Skeletal muscle tissue (tissue), 7 donors: ENCODE measurements around the genes BEST2 and CALR.

DNA sequence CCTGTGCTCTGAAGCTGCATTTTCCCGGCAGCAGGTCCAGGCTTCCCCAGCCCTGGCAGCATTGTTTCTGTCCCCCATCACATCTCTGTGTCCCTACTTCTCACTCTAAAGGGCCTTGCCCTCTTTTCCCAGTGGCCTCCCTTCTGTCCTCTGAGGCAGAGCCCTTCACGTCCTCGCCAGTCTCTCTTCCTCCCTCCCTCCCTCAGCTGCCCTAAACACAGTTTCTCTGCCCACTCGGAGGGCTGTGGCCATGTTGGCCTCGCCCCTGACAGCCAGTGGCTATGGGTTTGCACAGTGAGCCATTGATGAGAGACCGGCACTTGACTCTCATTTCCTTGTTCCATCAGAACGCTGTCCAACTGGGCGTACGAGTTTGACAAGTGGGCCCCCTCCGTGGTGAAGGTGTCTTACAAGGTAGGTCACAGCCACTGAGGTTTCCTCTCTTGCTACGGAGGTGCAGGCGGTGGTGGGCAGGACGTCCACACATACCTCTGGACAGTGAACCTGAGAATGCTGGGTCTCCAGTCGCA lies 57.8 kb downstream of the SMARCA4 start:
- PRO-cap, 3 experiments, result no peak in any of the 3 experiments
- RAMPAGE, long total RNA, result no peak
- RRBS, 2 experiments, result no CpG with 5 or more reads among the region's 14 CpGs

DNA sequence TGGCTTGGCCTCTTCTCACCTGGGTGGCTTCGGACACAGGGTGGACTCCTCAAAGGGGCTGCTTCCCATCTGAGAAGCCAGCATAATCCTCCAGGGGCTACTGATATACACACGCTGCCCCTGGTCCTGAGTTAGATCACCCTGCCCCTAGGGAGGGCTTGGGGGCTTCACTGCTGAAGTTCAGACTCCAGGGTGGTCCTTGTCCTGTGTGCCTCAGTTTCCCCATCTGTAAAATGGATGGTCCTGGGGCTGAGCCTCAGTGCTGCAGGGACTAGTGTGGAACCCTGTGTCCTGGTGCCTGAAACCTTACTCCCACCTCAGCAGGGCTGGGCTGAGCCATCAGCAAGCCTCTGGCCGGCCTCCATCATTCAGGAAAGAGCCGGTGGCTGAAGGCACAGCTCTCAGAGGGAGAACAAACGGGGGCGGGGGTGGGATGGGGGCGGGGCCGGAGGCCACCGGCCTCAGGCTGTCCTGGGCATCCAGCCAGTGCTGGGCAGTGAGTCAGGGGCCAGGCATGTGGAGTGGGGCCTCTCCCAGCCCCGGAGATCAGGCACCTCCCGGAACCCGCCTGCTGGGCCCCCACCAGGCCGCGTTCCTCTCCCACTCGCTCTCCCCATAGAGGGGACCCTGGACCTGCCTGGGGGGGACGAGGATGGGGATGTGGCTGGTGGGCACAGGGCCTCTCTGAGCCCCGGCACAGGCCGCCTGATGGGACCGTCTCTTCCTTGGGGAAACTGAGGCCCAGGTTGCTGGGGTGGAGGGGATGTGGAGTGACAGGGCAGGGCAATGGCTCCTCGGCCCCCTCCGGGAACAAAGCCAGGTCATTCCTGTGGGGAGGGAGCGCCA lies 13.1 kb downstream of the SPC24 start:
- PRO-cap, 3 experiments, result no peak in any of the 3 experiments
- RAMPAGE, long total RNA, result no peak
- RRBS, 2 experiments, result 4 to 6% methylated on average over 12 to 16 of the region's 22 CpGs

DNA sequence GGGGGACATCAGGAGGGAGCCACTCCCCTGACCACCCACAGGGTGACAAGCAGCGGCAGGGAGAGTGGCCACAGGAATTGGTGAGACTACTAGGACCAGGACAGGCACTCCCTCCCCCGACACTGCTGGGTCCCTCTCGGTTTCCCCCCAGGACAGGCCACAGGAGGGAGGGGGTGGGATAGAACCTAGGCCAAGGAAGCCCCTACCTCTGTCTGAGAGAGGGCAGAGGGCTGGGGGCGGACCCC lies 9.0 kb downstream of the DOCK6 start:
- PRO-cap, 3 experiments, result no peak in any of the 3 experiments
- RAMPAGE, long total RNA, result no peak
- RRBS, 2 experiments, result no CpG with 5 or more reads among the region's 4 CpGs

DNA sequence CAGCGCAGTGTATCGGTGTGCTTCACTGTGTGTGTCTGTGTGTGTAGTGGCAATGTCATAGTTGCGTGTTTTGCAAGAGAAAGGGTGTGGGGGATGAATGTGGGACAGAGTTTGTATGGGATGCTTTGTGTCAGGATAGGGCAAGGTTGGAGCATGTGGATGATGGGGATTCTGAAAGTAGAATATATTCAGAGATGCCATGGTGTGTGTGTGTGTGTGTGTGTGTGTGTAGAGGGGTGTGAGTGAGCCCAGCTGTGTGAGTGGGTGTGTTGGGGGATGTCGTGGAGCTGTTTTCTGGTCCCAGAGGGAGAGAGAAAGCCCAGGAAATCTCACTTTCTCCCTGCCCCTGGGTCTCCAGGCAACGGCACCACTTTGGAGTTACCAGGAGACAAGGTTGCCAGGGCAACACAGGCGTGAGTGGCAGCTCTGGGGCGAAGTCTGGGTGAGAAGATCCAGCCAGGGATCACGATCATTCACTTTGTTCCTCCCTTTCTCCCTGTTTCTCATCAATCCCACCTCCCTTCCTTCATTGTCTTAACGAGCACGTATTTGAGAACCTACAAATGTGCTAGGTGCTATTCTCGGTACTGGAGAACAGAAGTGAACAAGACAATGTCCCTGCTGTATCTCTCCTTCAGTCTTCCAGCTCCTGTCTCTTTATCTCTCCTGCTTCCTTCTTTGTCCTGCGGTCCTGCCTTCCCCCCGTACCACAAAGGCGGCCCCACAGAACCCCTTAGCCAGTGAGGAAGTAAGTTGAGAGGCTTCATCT lies 922 bp upstream of the SWSAP1 start:
- PRO-cap, 3 experiments, result no peak in any of the 3 experiments
- RAMPAGE, long total RNA, result no peak
- RRBS, 2 experiments, result no CpG with 5 or more reads among the region's 14 CpGs

- PRO-cap, 3 experiments, result no peak in any of the 3 experiments
- RAMPAGE, long total RNA, result no peak
- RRBS, 2 experiments, result 10 to 12% methylated on average over 4 of the region's 58 CpGs
These were observed 579 bp downstream of the RGL3 start for GRCh38 chr19:11418253-11419216.

GRCh38 chr19:11694446-11695299 lies 44.1 kb downstream of the ZNF823 start:
- PRO-cap, 3 experiments, result peak in 2 of 3 experiments; most common plus-strand start chr19:11695092 (in 1); most common minus-strand start chr19:11694931 (in 2)
- RAMPAGE, long total RNA, result no peak
- RRBS, 2 experiments, result 1 to 2% methylated on average over 12 to 20 of the region's 62 CpGs

DNA sequence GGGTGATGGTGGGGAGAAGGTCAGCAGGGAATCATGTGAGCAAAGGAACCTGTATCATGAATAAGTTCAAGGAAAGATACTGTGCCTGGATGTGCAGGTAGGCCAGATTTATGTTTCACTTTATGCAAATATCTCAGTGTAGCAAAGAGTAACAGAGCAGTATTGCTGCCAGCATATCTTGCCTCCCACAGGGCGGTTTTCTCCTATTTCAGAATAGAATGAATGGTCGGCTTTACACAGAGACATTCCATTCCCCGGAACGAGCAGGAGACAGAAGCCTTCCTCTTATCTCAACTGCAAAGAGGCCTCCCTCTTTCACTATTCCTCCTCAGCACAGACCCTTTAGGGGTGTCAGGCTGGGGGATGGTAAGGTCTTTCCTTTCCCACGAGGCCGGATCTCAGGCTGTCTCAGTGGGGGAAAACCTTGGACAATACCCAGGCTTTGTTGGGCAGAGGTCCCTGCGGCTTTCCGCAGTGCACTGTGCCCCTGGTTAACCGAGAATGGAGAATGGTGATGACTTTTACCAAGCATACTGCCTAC lies 2.3 kb downstream of the ZNF69 start:
- PRO-cap, 3 experiments, result no peak in any of the 3 experiments
- RAMPAGE, long total RNA, result no peak
- RRBS, 2 experiments, result 60% methylated on average over 4 of the region's 9 CpGs; no CpG with 5 or more reads in 1 of the 2 experiments

DNA sequence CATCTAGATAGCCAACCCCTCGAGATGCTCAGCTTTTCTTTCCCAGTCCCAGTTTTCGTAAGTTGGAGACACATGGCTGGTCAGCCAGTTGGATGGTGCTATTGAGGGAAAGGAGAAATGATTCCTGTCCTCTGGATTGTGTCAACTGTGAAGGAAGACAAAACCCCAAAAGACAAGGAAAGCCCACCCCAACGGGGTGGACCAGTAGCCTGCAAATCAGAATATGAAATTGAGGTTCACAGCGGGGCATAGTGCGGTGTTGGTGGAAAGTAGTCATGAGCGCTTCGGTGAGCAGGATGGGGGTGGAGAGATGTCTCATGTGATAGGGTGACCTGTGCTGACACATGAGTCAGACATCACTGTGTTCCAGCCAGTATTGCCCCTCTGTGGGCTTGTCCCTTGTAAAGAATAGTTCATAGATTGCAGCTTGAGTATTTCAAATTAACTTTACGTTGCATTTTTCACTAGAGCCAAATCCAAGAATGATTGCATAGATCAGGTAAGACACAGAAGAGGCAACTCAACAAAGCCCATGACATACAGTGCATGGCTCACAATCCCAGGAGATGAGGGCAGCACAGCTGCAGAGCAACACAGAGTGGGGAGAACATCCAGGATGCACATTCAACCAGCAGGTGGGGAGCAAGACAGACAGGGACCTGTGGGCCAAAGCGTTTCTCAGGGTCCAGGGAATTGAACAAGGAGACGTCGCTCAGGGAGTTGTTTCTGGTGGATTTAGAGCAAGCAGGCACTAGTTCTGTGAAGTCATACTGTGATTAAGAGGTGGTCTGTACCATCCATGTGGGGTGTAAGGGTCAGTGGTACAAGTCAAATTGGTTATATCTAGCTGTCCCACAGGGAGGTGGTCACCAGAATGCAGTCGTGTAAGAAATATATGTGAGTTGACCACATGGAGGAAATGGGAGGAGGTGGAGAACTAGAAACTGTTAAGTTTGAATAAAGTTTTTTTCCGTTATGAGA lies 7.4 kb downstream of the ZNF69 start:
- PRO-cap, 3 experiments, result no peak in any of the 3 experiments
- RAMPAGE, long total RNA, result no peak
- RRBS, 2 experiments, result no CpG with 5 or more reads among the region's 13 CpGs

- PRO-cap, 3 experiments, result no peak in any of the 3 experiments
- RAMPAGE, long total RNA, result no peak
- RRBS, 2 experiments, result no CpG with 5 or more reads among the region's 4 CpGs
These were observed 34.8 kb downstream of the ZNF433 start for GRCh38 chr19:12000648-12001034.

DNA sequence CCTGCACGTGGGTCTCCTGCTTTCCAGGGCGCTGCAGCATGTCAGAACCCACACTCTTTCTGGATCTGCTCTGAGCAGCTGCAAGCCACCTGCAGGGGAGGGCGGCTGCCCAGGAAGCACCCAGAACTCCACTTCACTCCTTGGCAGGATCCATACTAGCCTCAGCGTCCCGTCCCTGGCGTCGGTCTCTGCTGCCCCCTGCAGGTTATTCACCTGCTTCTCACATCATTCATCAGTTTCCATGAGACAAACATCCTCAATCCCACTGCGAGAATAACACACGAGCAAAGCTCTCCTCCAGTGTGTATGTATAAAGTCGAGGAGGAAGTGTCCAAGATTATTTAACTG lies 955 bp upstream of the ZNF20 start:
- PRO-cap, 3 experiments, result no peak in any of the 3 experiments
- RAMPAGE, long total RNA, result no peak
- RRBS, 2 experiments, result no CpG with 5 or more reads among the region's 10 CpGs

- PRO-cap, 3 experiments, result no peak in any of the 3 experiments
- RAMPAGE, long total RNA, result no peak
- RRBS, 2 experiments, result 5% methylated on average over 8 to 11 of the region's 29 CpGs
These were observed 32.3 kb downstream of the ZNF136 start for GRCh38 chr19:12195210-12195665.

DNA sequence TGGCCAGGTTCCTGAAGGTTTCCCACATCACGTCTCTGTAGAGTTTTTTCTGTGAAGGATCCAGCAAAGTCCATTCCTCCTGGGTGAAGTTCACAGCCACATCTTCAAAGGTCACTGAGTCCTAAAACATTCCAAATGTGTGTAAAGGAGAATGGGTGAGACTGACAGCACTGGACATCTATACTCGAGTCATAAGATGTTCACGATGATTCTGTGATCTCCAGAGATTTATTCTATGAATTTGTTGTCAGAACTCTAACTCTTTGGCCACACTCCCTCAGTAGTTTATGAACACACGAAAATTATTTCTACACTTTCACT lies 44.5 kb downstream of the ZNF44 start:
- PRO-cap, 3 experiments, result no peak in any of the 3 experiments
- RAMPAGE, long total RNA, result no peak
- RRBS, 2 experiments, result no CpG with 5 or more reads among the region's 4 CpGs

DNA sequence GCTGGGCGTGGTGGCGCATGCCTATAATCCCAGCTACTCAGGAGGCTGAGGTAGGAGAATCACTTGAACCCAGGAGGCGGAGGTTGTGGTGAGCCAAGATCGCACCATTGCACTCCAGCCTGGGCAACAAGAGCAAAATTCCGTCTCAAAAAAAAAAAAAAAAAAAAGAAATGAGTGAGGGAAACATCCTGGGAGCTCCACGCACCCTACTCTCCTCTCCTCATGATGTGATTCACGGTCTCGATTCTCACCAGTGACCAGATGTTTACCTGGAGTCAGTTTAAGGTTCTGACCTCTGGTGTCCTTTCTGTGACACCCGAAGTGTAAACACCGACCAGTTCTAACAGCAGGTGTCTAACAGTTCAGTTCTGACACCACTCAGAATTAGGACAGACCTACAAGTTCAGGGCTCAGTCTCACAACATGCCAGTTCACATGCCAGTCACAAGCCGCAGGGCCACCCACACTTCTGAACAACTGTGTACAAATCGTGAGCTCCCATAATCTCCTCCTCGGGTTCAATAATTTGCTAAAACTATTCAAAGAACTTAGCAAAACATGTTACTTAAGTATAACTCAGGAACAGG lies 6.1 kb downstream of the ZNF564 start:
- PRO-cap, 3 experiments, result no peak in any of the 3 experiments
- RAMPAGE, long total RNA, result no peak
- RRBS, 2 experiments, result no CpG with 5 or more reads among the region's 13 CpGs

GRCh38 chr19:12643710-12644099 lies 22.8 kb downstream of the MAN2B1 start:
- PRO-cap, 3 experiments, result no peak in any of the 3 experiments
- RAMPAGE, long total RNA, result no peak
- RRBS, 2 experiments, result no CpG with 5 or more reads among the region's 14 CpGs

- PRO-cap, 3 experiments, result no peak in any of the 3 experiments
- RAMPAGE, long total RNA, result no peak
- RRBS, 2 experiments, result 48 to 58% methylated on average over 5 of the region's 14 CpGs
These were observed at the start of gene BEST2 for GRCh38 chr19:12751444-12751933. TSS of gene BEST2 (plus strand) at chr19:12751791.

GRCh38 chr19:12787992-12788294 lies 3.3 kb upstream of the JUNB start:
- PRO-cap, 3 experiments, result no peak in any of the 3 experiments
- RAMPAGE, long total RNA, result no peak
- RRBS, 2 experiments, result no CpG with 5 or more reads among the region's 2 CpGs

DNA sequence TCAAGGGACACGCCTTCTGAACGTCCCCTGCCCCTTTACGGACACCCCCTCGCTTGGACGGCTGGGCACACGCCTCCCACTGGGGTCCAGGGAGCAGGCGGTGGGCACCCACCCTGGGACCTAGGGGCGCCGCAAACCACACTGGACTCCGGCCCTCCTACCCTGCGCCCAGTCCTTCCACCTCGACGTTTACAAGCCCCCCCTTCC lies 1.4 kb downstream of the JUNB start:
- PRO-cap, 3 experiments, result peak in 1 of 3 experiments; most common plus-strand start position 183 of the sequence (in 1)
- RAMPAGE, long total RNA, result no peak
- RRBS, 2 experiments, result no CpG with 5 or more reads among the region's 13 CpGs

GRCh38 chr19:12805872-12806323 lies 486 bp upstream of the RNASEH2A start:
- PRO-cap, 3 experiments, result no peak in any of the 3 experiments
- RAMPAGE, long total RNA, result no peak
- RRBS, 2 experiments, result no CpG with 5 or more reads among the region's 12 CpGs

GRCh38 chr19:12922581-12922926 lies 3.5 kb upstream of the SYCE2 start:
- PRO-cap, 3 experiments, result no peak in any of the 3 experiments
- RAMPAGE, long total RNA, result no peak
- RRBS, 2 experiments, result no CpG with 5 or more reads among the region's 8 CpGs

GRCh38 chr19:12938548-12938923 lies at the start of gene CALR:
TSS of gene CALR (plus strand) at chr19:12938609.
- PRO-cap, 3 experiments, result peak in 3 of 3 experiments; most common plus-strand start chr19:12938609 (in 3)
- RAMPAGE, long total RNA, result start-site peak on the plus strand at chr19:12938608-12938615, 3,261 and 103 reads in 2 replicates
- RRBS, 2 experiments, result 1 to 3% methylated on average over 8 of the region's 45 CpGs